Colon Carcinoma Metastatic in the Lung (tissue), 2 donors: ENCODE results near the genes NMUR1 and CHRNG.

DNA sequence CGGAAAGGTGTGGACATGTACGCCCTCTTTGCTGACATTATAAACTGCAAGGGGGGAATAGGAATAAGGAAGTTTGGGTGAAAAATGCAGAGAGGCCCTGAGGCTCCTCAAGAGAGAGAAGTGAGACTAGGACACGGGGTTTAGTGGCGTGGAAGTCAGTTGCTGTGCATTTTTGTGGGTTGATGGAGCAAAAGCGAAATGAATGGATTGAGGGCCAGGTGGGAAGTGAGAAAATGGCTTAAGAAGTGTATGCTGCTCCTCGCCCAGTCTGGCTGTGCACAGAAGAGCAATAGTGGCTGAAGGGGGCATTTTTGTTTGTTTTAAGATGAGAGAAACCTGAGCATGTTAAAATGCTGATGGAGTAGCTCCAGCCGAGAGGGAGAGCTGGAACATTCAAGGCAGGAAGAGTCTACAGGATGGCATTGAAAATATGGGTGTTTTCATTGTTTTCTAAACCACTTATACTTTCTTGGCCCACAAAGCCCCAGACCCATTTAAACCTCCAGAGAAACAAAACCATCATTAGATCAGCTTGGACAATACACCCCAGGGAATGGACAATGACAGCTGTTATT lies 96.1 kb upstream of the B3GNT7 start:
- PRO-cap, 2 experiments, result no peak in any of the 2 experiments

DNA sequence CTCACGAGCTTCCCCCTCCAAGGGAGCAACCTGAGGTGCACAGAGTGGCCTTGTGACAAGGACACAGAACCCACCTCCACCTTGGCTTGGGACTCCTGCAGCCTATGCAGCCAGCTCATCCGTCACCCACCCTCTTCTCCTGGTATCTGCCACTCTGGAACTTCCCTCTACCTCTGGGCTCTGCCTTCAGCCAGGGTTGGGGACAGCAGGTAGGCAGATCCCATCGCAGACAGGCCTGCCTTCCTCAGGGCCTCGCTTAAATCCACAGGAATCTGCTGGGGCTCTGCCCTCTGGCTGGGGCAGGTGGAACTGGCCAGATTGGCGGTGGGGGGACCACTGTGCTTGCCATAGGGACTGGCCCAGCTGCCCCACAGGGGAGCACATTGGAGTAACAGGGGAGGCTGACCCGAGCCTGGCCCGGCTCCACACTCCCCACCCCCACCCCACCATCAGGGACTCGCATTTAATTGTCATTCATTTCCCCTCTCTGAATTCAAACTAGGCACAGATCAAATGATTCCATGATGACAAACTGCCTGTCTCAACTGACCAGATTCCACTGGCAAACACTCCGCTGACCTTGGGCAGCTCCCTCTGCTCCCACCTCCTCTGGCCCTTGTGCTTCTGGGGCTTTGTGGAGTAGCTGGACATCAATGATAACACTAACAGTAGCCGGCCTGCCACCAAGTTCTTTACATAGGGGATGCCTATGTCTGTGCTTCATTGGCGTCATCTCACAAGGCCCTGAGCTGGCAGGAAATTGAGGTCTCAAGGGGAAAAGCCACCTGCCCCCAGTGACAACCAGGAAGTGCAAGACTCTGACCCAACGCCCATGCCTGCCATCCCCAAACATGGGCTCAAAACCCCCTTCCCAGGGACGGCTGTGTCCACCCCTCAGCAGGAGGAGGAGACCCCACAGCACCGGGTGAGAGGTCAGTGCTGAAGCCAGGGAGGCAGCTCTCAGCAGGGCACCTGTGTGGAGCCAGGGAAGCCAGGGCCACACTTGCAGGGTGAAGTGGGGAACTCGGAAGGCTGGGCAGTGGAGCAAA lies 2.2 kb upstream of the B3GNT7 start:
- PRO-cap, 2 experiments, result no peak in any of the 2 experiments

- PRO-cap, 2 experiments, result no peak in any of the 2 experiments
Measured at GRCh38 chr2:231483436-231484424, 19.4 kb upstream of the NCL start.

DNA sequence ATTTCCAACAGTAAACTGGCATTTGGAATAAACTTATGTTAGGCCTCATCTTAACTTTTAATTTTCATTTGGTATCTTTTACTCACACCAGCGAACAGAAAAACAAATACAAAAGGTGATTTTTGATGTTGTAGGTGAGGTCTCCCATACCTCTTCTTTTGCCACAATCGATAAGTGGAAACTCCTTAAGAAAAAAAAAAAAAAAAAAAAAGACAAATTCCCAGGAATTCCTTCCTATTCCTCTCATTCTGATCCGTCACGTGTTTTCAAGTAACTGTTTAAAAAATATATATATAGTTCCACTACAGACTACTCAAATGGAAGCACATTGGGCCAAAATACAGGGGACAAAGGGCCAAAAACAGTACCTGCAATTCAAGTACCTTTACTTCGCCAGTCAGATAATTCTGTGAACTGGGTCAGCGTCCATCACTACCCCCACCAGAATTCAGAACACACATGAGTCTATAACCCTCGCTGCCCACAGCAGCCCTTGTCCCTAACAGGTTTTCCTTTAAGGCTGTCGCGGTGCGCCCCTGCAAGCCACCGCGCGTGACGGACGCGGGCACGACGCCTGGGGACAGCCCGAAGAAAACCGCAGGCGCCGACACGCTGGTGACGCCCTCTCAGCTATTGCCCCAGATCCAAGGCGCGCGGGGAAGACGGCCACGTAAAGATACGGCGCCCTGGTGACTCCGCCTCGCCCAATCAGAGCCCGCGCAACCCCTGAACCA lies 16.4 kb downstream of the NMUR1 start:
- PRO-cap, 2 experiments, result peak in 2 of 2 experiments; most common minus-strand start position 646 of the sequence (in 1)

DNA sequence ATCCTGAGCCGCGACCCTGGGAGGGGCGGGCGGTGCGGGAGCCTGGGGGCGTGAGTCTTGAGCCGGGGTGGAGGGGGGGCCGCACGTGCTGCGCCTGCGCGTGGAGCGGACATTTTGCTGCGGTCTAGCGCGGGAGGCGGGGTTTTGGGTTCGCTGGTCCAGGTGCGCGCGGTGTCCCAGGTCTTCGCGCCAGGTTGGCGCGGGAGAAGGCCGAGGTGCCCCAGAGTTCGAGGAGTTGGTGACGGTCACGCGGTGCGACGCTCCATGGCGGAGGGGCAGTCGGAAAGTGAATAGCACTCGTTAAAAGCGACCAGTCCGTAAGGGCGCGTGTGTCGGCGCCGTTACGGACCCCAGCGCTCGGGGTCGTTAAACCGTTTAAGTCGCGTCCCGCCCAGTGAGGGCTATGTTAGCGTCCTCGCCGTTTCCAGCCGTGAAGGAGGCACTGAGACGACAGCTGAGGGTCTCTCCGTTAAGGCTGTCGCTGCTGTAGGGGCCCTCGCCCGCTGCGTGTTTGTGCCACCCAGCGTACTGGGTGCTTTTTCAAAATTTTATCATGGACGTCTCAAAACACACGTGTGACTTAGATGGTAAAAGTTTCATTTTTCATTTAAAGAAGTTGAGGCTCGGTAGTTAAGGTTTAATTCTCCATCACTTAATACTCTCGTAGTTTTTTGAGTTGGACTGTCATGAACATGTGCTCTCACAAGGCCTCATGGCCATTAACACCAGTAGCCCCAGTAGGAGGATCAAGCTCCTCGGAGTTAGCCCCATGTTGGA lies 15.6 kb downstream of the NMUR1 start:
- PRO-cap, 2 experiments, result peak in 2 of 2 experiments; most common plus-strand start position 142 of the sequence (in 1)

DNA sequence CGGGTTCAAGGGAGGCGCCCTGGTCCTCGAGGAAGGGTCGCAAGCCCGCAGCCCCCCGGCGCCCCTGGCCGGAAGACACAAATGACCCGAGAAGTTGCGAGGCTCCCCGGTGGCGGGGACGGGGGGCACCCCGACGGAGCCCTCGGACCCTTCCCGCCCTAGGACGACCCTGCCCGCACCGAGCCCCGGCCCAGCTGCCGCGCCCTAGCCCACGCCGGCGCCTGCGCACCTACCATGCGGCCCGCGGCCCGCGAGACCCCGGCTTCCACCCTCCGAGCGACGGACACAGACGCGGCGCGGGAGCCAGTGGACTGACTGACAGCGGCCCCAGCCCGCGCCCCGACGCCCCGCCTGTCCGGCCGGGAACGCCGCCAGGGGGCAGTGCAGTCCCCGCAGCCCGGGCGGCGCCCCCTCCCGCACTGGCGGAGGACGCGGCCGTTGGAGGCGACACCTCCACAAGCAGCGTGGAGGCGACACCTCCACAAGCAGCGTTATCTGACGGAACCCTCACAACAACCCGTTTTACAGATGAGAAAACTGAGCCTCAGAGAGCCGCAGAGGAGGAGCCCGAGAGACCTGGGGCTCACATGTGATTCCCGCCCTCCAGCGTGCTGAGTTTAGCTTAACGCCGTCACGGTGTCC lies at the start of gene NMUR1:
Gene NMUR1 (minus strand): TSS at position 320 of the 642 bp plus-strand sequence.
- PRO-cap, 2 experiments, result no peak in any of the 2 experiments

DNA sequence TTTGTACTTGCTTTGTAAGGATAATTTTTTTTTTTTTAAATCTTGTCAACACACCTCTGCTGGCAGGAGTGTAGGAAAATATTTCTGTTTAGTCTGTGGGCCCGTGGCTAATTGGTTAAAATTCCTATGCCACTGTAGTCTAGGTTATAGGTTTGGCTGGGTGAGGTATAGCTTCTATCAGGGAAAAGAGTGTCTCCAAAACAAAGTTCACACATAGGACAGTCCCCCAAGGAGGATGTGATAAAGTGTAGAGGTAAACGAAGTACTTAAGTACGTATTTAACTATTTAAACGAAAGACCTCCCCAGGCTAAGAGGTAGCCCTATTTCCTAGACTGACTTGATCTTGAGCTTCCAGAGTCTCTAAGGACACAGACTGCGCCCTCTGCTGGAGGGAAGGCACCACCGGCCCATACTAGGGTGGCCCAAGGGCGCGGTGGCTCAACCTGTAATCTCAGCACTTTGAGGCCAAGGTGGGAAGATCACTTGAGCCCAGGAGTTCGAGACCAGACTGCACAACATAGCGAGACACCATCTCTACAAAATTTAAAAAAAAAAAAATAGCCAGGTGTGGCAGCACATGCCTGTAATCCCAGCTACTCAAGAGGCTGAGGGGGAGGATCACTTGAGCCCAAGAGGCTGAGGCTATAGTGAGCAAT lies 8.9 kb downstream of the TEX44 start:
- PRO-cap, 2 experiments, result no peak in any of the 2 experiments

- PRO-cap, 2 experiments, result peak in 2 of 2 experiments; most common plus-strand start chr2:231605145 (in 2); most common minus-strand start chr2:231605108 (in 2)
Measured at GRCh38 chr2:231604966-231605168, 12.2 kb downstream of the TEX44 start.

DNA sequence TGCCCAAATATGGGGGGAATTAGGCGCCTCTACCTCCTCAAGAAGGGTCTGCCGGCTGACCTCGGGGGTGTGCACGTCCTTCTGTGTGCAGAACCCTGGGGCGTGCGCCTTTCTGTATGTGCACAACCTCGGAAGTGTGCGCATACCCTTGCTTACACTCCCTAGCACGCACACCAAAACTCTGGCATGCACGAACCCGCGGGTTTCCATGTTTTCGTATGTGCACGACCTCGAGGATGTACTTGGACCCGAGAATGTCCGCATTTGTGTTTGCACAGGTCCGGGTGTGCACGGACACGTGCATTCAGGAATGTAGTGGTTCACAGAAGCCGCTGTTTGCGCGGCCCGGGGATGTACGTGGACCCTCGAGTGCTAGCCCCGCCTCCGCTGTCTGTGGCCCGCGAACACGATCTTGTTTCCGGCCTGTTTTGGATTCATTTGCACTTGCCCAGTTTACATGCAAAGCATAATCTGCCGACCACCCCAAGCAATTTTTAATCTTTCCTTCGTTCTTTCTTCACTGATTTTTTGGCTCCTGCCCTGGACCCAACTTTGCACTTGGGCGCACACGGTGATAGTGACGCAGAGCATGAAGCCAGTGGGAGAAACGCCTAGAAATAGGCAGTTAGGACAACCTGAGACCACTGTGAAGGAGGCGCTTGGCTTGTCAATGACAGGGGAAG lies 45.5 kb upstream of the PTMA start:
- PRO-cap, 2 experiments, result no peak in any of the 2 experiments

GRCh38 chr2:231684313-231684804 lies 24.0 kb upstream of the PTMA start:
- PRO-cap, 2 experiments, result no peak in any of the 2 experiments

DNA sequence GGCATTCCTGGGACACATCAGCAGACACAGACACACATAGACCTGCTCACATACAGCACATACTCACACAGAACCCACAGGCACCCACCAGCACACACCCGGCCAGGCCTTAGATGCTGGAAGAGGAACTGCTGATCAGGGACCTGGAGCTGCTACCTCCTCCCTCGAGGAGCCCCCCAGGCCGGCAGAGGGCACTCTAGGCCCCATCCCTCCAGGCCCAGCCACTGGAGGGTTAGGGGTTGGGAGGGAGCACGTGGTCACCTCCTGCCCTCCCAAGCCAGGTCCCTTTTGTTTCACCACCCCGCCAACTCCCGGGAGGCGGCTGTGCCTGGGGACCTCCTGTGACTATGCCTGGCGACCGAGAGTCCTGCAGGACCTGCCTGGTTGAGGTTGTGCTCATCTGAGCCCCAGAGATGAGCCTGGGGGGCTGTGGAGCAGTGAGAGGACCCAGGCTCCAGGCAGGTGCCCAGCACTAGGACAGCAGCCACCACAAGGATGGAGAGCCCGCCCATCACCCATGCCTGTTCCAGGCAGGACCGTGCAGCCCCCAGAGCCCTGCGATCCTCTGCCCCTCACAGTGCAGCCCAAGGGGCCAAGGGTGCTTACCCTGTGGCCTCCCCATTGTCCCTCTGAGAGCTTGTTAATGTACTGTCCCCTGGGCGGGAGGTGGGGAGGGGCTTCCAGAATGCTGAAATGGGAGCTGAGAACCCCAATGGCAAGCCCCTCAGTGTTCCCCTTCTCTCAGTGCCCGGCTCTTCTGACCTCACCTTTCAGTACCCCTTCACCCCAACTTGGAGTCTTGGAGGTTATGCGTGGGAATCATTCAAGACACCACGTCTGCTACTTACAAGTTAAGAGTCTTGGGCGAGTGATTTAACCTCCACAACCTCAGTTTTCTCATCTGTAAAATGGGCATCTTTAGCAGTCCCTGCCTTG lies 20.9 kb upstream of the PTMA start:
- PRO-cap, 2 experiments, result no peak in any of the 2 experiments

GRCh38 chr2:232386926-232387629 lies 8.5 kb downstream of the ALPP start:
- PRO-cap, 2 experiments, result no peak in any of the 2 experiments

GRCh38 chr2:232526673-232527052 lies 703 bp downstream of the CHRND start:
- PRO-cap, 2 experiments, result no peak in any of the 2 experiments

- PRO-cap, 2 experiments, result no peak in any of the 2 experiments
Measured at GRCh38 chr2:232539205-232539877, at the start of gene CHRNG. Gene CHRNG (plus strand): TSS chr2:232539692.

- PRO-cap, 2 experiments, result no peak in any of the 2 experiments
Measured at GRCh38 chr2:232573619-232574240, 23.2 kb downstream of the EIF4E2 start.

- PRO-cap, 2 experiments, result no peak in any of the 2 experiments
Measured at GRCh38 chr2:232632290-232632675, 1.1 kb upstream of the EFHD1 start.

GRCh38 chr2:232634399-232635276 lies 1.2 kb downstream of the EFHD1 start:
- PRO-cap, 2 experiments, result no peak in any of the 2 experiments

GRCh38 chr2:232648151-232648949 lies 14.9 kb downstream of the EFHD1 start:
- PRO-cap, 2 experiments, result no peak in any of the 2 experiments

DNA sequence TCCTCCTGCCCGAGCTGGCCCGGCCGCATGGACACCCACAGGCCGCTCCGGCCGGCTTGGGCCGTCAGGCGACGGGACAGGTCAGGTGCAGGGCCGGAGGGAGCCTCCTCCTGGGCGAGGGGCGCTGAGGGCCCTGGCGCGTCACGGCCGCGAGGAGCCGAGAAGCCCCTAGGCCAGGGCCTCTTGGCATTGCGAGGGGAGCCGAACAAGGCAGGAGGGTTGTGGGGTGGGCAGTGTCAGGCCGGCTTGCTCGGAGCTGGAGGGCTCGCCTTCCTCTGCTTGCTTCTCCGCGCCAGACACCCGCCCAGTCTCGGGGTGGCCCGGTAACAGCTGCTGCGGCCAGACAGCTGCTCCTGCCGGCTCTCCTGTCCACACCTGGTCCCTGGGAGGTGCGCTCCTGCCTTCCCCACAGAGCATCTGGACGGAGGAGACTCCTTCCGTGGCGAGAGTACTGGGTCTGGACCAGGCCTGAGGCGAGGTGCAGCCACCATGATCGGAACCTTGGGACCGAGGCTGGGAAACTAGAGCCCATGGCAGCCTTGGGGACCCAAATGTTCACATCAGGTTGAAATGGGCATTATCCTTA lies 462 bp downstream of the GIGYF2 start:
- PRO-cap, 2 experiments, result peak in 2 of 2 experiments; most common plus-strand start position 74 of the sequence (in 1); most common minus-strand start position 419 of the sequence (in 2)

- PRO-cap, 2 experiments, result no peak in any of the 2 experiments
Measured at GRCh38 chr2:232815412-232815948, 39.1 kb upstream of the KCNJ13 start.